Hepatocyte (in vitro differentiated cells and primary cell): ENCODE data around the gene PRKAR1B.

DNA sequence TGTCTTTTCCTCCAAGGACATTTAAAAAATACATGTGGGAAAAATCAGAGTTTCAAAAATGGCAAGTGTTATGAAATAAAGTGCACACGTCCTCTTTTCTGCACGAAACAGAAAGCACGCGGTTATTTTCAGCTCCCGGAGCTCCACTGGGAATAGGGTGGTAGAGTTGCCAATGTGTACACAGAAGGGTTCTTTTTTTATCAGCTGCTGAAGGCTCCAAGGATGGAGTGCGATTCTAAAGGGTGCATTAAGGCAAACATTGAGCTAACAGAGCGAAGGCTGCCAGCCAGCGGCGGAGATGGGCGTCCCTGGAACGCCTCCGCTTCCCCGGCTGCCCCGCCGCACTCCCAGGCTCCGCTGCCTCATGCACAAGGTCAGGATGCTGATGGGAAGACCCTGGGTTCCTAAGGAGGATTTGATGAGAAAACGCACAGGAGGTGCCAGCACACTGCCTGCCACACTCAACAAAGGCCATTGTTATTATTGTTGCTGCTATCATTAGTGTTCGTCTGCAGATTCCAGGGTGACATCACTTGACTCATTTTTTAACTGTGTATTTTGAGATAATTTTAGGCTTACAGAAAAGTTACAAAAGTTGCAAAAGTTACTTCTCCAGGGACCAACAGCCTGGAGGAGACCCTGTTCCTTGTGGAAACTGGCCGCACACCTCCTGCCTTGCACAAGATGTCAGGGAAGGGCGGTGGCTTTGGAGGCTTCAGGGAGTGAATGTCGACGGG lies 62.5 kb upstream of the FAM20C start:
- RAMPAGE, long total RNA = no peak
- RRBS = no CpG with 5 or more reads among the region's 22 CpGs

GRCh38 chr7:142135-142632 lies 50.2 kb upstream of the FAM20C start:
- RAMPAGE, long total RNA = no peak
- RRBS = no CpG with 5 or more reads among the region's 11 CpGs

DNA sequence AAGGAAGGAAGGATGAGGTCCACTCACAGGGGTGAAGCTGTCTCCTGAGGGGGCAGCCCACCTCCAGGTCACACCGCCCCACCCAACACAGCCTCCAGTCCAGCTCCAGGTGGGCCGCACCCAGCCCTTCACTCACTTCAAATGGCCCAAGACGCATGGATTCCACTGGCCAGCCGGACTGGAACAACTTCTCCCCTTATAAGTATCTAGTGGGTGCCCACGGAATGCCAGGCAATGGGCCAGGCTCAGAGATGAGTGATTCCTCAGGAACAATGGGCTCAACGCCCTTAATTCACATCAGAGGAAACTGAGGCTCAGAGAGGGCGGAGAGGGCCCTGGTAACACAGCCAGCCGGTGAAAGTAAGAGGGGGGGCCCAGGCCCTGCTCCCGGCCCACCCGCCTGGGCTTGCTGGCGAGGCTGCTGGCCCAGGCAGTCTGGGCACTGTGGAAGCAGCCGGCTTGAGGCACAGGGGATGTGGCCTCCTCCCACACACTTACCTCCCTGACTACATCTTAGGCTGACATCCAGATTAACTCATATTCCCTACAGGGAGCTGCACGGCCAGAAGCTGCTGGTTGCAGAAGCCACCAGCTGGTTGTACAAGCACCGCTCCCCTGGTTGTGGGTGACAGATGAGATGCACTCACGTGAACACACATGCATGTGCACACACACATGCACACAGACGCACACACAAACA lies 1.1 kb upstream of the FAM20C start:
- RAMPAGE, long total RNA = no peak
- RRBS = 64% methylated on average over 5 of the region's 16 CpGs

DNA sequence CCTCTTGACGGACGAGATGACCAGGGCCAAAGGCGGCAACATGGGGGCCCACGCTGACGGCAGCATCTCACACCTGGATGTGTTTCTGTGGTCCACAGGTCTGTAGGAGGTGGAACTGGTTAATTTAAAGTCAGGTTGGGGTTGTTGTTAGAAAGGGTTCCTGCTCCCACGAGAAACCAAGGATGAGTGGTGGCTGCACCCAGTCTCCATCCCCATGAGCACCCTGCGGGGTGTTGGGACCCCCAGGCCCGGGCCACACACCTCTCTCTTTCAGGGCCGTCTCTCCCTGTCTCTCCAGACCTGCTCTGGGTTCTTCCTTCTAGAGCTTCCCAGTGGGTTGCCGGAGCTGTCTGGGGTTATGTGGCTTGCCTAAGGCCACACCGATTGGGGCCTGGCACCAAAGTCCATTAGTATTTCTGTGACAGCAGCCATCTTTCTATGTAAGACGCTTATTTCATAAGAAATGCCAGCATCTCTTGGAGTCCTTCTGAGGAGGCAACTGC lies 8.9 kb downstream of the FAM20C start:
- RAMPAGE, long total RNA = no peak
- RRBS = 92% methylated on average over 3 of the region's 12 CpGs

GRCh38 chr7:208741-209176 lies 16.4 kb downstream of the FAM20C start:
- RAMPAGE, long total RNA = no peak
- RRBS = no CpG with 5 or more reads among the region's 17 CpGs

- RAMPAGE, long total RNA = no peak
- RRBS = 0% methylated on average over 2 of the region's 13 CpGs
Measured at GRCh38 chr7:219652-220398, 27.5 kb downstream of the FAM20C start.

GRCh38 chr7:240036-241290 lies 48.1 kb downstream of the FAM20C start:
- RAMPAGE, long total RNA = no peak
- RRBS = no CpG with 5 or more reads among the region's 14 CpGs

DNA sequence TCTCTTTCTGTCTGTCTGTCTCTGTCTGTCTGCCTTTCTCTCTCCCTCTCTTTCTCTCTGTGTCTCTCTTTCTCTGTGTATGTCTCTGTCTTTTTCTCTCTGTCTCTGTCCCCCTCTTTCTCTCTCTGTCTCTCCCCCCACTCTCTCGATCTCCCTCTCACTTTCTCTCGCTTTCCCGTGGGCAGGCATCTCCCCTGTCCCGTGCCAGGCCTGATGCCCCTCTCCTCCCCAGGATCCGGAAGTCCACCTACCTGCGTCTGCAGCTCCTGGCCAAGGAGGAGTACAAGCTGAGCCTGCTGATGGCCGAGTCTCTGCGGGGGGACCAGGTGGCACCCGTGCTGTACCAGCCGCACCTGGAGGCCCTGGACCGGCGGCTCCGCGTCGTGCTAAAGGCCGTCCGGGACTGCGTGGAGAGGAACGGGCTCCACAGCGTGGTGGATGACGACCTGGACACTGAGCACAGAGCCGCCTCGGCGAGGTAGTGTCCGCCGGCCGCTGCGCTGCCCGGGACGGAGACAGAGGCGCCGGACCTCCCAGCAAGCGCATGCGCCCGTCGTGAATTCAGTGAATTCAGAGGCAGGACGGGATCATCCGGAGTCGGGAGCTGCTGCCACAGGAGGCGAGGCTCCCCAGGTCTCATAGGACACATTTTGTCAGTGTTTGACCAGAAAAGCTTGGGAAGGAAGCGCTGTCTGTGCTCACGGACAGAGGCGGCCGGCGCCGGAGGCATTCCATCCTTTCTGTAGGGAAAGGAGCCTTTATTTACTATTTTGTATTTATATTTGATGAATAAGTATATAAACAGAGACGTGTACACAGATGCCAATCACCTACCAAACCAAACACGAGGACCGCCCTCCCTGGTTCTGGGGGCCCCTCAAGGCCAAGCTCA lies 30.2 kb upstream of the FOXL3 start:
- RAMPAGE, long total RNA = no peak
- RRBS = 99% methylated on average over 16 of the region's 49 CpGs

GRCh38 chr7:306315-306609 lies 16.3 kb downstream of the FOXL3 start:
- RAMPAGE, long total RNA = no peak
- RRBS = no CpG with 5 or more reads among the region's 9 CpGs

- RAMPAGE, long total RNA = no peak
- RRBS = no CpG with 5 or more reads among the region's 3 CpGs
Measured at GRCh38 chr7:319572-319854, 29.5 kb downstream of the FOXL3 start.

DNA sequence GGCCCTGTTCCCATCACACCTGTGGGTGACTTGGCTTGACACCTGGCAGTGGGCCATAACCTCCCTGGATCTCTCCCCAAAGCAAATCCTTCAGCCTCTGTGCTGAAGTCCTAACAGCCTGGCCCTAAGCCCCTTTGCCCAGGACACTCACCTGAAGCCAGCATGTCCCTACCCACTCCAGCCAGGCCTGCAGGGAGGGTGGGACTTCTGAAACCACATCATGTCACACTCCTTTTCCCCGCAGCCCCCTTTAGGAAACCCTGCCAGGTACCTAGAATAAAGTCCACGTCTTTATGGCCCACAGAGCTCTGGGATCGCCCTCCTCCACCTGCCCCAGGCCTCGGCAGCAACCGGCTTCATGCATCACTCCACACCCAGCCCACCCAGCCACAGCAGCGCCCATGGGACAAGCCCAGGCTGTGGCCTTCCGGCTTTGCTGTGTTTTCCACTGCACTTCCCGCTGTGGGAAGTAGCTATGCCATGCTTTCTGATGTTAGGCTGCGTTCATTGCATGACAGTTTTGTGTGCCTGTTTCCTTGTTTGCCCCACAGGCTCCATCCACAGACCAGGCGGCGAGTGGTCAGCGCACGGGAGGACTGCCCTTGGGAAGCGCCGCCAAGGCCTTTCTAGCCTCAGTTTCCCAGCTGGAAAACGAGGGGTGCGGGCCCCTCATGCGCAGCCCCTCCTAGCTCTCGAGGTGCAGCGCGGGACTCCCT lies 31.5 kb downstream of the FOXL3 start:
- RAMPAGE, long total RNA = no peak
- RRBS = 87% methylated on average over 3 of the region's 21 CpGs

GRCh38 chr7:329974-330399 lies 40.0 kb downstream of the FOXL3 start:
- RAMPAGE, long total RNA = no peak
- RRBS = no CpG with 5 or more reads among the region's 13 CpGs

DNA sequence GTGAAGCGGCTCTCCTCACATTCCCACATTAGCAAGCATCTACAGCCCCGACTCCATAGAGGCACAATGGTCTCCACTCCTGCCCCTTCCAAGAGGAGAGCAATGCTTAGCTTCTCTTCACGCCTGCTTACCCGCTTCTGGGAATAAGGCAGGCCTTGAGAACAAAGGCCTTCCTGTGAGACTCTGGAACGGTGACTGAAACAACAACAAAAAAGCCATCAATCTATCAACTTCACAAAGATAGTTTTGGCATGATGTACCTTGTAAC lies 67.8 kb downstream of the FOXL3 start:
- RAMPAGE, long total RNA = no peak
- RRBS = no CpG with 5 or more reads among the region's 5 CpGs

DNA sequence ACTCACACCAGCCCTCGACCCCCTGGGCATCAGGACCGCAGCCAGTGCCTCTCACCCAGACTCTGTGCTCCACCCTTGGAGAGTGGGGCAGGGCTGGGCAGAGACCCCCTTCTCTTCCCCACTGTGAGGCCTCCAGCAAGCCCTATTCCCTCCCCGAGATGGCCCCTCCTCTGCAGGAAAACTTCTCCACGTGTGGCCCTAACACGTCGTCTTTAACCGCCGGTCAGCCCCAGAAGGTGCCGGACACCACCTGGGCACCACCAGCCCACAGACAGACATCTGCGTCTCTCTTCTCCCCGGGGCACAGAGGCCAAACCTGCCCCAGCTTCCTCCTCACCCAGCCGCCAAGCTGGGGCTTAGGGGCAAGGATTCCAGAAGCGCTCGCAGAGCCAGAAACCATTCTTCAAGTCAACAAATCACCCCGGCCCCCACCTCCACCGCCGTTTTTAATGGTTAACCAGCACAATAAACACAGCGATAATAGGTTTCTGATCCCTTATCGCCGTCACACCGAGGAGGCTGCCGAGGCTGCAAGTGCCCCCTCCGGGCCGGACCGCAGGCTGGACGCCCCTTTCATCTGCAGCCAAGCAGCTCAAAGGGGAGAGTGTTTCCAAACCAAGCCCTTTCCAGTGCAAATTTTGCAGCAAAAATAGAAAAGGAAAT lies 82.9 kb downstream of the FOXL3 start:
- RAMPAGE, long total RNA = no peak
- RRBS = 9% methylated on average over 6 of the region's 26 CpGs

- RAMPAGE, long total RNA = no peak
- RRBS = 15% methylated on average over 15 of the region's 47 CpGs
Measured at GRCh38 chr7:451938-452853, 67.5 kb downstream of the PDGFA start.

GRCh38 chr7:460497-461113 lies 59.0 kb downstream of the PDGFA start:
- RAMPAGE, long total RNA = no peak
- RRBS = 57% methylated on average over 5 of the region's 23 CpGs

GRCh38 chr7:522697-523192 lies 3.1 kb upstream of the PDGFA start:
- RAMPAGE, long total RNA = no peak
- RRBS = 5% methylated on average over 20 of the region's 44 CpGs

DNA sequence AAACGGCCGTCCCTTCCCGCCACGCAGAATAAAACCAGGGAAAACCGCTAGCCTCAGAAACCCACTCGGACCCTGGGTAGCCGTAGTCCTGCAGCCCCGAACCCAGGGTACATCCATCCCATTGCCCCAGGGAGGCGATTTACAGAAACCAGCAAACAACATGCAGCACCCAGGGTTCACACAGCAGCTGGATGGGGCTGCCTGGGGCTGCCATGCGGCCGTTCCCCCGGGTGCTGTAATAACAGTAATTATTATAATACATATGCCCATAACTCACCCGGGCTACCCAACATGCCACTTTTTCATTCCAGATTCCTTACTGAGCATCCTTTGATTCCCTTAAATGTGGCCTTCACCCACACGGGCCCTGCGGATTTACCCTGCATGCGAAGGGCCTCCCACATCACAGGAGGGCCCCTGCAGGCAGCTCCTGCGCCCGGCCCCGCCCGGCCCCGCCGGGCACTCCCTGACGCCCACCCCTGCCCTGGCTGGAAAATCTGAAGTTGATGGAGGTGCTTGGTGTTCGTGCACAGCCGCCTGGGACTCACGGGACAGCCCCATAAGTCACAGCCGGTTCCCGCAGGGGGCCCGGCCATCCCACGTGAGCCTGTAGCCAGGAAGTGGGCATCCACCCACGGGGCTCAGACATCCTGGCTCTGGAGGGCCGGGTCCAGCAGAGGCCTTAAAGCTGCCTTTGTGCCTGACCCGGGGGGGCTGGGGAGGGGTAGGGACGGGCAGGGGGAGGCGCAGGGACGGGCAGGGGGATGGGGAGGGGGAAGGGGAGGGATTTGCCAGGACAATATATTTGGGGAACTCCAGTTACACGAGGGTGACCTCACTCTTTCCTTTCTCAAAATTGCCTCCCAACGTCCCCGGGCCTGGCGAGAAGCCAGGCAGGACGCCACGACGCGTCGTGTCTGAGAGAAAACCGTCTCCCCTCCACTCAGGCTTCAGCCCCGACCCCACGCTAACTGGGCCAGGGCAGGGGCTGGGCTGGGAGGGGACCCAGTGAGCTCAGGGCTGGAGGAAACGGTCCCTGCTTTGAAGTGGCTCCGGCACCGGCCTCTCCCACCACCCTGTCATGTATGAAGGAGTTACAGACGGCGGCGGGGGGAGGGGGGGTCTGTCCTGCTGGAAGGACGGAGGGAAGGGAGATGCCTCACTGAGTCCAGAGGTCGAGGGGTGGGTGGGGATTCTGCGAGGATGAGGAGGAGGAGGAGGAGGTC lies 81.9 kb upstream of the PDGFA start:
- RAMPAGE, long total RNA = no peak
- RRBS = 55% methylated on average over 4 of the region's 57 CpGs

DNA sequence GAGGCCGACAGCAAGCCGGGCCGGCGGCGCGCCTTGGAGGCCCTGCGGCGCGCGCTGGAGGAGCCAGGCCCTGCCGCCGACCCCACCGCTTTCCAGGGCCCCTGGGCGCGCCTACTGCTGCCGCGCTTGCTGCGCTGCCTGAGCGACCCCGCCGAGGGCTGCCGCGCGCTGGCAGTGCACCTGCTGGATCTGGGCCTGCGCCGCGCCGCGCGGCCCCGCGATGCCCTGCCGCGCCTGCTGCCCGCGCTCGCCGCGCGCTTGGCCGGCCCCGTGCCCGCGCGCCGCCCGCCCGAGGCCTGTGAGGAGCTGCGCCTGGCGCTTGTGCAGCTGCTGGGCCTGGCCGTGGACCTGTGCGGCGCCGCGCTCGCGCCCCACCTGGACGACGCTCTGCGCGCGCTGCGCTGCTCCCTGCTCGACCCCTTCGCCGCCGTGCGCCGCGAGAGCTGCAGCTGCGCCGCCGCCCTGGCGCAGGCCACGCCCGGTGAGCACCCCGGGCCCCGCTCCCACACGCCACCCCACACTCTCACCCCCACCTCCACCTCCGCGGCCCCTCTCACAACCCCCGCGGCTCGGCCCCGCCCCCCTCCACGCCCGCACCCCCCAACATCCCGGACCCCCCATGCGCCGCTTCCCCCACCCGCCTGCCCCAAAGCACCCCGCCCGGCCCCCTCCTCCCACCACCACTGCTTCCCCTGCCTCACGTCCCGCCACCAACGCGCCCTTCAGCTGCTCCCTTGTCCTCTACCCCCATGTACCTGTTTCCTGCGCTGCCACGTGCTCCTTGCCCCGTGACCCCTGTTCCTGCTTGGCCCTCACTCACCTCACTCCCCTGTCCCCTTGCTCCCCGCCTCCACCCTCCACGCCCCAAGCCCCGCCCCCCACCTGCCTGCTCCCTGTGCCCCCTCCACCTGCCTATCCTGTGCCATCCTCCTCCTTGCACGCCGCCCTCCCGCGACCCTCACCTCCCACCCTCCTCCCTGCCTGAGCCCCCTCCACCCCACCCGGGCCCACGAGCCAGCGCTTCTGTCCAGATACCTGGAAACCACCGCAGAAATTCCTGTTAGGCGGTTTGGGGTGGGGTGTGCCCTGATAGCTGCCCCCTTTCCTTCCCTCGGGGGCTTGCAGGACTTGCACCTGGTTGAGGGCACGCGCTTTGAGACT lies at the start of gene PRKAR1B:
PRKAR1B (minus strand) TSS at position 447 of the 1,161 bp plus-strand sequence.
- RAMPAGE, long total RNA = no peak
- RRBS = 2% methylated on average over 6 of the region's 115 CpGs

GRCh38 chr7:821486-822351 lies 10.6 kb upstream of the SUN1 start:
- RAMPAGE, long total RNA = no peak
- RRBS = no CpG with 5 or more reads among the region's 15 CpGs